Umbilical cord (tissue), 2 donors: ENCODE measurements around a stretch of chr22.

DNA sequence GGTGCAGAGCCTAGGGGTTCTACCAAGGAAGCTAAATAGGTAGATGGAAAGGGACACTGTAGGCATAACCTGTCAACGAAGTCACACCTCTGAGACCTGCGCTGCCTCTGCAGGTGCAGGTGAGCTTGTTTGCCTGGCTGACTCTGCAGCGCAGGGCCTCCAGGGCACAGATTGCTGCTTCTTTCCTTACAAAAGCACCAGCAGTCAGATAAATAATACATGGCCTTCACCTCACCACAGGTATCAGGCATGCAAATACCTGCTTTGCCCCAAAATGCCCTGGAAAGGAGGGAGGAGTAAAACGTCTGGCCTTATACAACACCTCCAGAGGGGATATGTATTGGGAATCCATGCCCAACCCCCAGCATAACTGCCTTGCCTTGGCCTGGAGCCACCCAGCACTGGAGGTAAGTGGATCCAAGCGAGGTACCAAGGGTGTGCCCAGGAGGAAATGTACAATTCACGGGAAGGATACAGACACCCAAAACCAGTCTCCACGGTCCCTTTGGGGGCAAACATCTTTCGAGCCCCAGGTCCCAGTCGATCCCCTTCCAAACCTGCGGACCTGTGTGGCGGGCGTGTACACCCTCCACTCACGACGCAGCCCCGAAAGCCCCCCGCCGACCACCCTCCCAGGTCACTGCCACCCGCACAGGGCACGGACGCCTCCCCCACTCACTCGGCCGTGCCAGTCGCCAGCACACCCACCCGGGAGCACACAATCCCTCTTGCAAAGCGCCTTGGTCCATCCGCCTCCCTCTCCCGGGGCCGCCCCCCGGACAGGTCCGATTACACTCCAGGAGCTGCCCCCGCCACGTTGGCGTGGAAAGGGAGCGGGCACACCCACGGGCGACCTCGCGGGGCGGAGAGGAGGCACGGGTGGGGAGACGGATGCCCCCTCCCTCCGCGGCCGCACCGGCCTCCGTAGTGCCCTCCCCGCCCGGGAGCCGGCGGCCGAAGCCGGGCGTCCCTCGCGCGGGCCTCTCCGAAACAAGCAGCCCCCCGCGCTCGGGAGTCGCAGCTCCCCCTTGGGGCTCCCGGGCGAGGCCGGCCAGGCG is 661 bp downstream of the TMEM184B start:
- RAMPAGE, long total RNA = no peak

DNA sequence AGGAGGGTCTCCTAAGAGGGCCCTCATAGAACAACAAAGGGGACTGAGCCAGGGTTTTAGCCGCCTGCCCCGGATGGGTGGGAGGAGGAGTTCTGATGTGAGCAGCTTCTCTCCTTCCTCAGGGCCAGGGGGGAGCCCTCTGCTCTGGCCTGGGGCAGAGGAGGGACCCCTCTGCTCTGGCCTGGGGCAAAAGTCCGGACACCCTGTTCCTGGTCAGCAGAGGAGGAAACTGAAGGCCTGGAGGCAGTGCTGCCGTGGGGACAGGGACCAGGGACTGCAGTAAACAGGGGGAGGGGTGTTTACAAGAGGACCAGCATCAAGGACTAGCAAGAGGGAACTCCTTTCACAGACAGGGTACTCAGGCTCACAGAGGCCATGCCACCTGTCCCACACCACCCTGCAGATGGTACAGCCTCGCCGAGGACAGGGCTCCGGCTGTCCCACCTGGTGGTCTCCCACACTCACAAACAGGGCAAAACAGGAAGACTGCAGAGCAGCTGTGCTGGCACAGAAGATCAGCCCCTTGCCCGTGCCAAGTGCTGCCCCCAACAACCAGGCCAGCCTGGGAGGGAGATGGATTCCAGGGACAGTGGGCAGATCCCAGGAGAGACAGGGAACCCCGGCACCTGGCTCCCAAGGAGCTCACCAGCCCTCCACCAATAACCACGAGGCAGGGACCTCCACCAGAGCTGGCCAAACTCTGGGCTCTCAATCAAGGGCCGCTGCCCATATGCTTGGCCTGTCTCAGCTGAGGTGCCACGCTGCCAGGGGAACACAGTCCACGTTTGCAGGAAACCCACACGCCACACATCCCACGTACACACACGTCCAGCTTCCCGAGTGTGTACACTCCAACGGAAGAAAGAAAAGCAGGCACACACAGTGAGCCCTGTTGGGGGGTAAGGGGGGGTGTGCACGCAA is 2.2 kb downstream of the CSNK1E start:
- RAMPAGE, long total RNA = no peak

DNA sequence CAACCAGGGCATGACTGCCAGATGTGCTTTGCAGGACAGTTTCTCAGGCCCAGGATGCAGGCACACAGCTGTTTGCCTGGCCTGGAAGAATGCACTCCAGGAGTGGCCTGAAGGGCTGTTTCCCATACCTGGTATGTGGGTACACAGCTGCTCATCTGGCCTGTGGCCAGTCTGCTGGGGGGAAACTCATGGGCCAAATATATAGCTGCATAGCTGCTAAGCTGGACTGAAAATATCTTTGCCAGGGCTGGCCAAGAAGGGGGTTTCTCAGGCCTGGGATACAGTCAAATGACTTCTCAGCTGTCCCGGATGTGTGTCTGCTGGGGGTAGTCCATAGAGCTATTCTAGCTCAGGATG is 56.7 kb upstream of the CSNK1E start:
- RAMPAGE, long total RNA = no peak

GRCh38 chr22:38415338-38416131 is 39.5 kb downstream of the KCNJ4 start:
- RAMPAGE, long total RNA = no peak

GRCh38 chr22:38452377-38452842 is 2.6 kb downstream of the KCNJ4 start:
- RAMPAGE, long total RNA = no peak

GRCh38 chr22:38480905-38482063 is 13.4 kb downstream of the KDELR3 start:
- RAMPAGE, long total RNA = no peak

GRCh38 chr22:38506737-38507150 is 633 bp upstream of the DDX17 start:
- RAMPAGE, long total RNA = no peak

GRCh38 chr22:38673027-38673555 is 8.7 kb upstream of the TOMM22 start:
- RAMPAGE, long total RNA = no peak

DNA sequence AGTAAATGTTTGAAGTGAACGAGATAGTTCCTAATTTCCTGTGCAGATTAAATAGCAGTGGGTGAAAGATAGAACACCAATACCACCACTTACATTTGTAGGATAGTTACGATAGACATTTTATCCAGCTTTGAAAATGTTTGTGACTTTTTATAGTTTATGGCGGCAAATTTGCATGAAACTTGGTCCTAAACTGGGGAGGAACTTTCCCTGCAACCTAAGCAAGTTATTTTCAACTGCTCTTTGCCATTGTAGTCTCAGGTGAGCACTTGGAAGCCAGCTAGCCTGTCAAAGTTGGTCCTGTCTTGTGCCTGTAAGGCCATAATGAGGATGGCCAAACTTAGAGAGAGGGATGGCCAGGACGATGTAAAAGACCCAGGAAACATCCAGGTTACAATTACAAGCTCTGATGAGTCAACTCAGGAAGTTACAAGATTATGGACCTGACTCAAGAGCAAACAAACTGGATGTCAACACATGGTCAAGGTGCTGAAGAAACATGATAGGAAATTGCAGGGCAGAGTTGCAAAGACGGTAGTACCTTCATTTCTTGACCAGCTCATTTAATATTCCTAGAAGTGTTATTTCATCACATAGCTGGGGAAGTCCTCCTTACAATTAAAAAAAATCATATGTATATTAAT is 1.5 kb downstream of the GTPBP1 start:
- RAMPAGE, long total RNA = no peak

- RAMPAGE, long total RNA = no peak
Measured at GRCh38 chr22:38725868-38726772, 20.4 kb downstream of the GTPBP1 start.

DNA sequence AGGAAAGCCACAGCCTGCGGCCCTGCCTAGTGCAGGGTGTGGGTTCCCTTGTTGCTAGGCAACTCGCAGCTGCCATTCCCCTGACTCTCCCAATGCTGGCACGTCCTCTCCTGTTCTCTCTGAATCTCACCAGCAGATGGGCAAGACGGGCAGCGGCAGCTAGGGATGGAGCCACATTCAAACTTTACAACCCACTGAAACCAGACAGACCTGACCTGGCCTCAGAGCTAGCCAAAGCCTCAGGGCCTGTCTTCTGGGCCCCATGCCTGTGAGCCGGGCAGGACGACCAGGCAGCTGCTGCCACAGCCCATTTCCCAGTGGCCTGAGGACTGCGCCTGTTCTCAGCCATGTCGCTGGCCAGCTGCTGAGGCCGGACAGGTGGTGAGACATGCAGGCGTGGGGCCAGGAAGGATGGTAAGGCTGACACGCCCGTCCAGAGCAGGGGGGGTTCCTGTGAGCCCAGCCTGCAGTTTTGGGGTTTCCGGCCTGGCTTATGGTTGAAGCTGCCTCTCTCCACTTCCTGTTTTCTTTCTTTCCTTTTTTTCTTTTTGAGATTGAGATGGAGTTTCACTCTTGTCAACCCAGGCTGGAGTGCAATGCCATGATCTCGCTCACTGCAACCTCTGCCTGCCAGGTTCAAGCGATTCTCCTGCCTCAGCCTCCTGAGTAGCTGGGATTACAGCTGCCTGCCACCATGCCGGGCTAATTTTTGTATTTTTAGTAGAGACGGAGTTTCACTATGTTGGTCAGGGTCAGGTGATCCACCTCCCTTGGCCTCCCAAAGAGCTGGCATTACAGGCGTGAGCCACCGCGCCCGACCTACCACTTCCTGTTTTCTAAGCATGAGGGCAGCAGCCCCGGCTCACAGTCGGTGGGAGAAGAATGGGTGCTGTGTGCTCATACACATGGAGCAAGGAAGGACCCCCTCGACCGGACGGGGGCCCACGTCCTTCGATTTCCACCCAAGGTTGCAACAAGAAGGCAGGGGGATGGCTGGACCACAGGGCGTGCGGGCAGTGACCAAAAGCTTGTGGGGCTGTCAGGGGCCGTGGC is 4.0 kb downstream of the SUN2 start:
- RAMPAGE, long total RNA = no peak

DNA sequence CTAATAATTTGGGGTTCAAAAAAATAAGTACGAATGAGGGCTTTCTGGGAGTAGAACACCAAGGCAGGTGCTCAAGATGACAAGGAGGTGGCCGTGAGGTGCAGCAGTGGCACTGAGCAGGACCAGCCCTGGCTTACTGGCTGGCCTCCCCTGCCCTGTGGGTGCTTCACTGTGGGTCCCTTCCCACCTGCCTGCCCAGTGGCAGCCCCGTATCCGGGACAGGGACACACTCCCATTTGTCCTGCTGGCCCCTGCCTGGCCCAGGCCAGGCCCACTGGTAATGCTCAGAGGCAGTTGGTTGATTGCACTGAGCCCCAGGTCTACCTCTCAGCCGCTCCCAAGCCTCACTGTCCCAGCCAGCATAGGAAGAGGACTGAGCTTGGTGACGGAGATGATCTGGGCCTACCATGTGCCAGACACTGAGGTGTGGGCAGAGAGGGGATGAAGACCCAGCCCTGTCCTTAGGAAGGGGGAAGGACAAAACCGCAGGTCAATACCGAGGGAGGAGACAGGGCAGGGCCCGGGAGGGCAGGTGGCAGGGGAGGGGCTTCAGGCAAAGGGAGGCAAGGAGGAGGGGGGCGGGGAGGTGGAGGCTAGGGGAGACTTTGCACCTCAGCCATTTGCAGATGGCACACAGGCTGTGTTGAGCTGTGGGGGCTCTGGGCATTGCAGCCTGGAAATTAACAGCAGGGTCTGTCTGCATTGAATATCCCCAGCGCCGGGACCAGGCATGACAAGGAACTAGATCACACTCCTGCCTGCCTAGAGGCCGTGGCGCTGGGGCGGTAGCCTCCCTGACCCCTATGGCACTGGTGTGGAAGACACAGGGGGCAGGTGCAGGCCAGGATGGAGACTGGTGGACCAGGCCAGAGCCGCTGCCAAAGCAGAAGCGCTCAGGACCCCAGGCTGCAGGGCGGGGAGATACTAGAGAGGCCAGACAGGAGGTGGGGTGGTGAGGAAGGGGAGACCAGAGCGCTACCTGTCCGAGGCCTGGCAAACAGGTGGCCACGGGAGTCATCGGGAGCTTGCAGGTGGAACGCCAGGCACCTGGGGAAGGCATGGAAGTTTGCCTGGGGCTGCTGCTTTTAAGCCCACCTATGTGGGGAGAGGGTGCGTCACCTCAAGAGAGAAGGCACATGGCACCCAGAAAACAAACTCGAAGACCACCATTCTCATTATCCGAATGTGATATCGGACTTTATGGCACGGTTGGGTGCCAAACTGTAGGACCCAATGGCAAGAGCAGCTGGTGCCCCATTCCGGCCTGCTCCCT is 11.7 kb downstream of the CBX6 start:
- RAMPAGE, long total RNA = no peak

DNA sequence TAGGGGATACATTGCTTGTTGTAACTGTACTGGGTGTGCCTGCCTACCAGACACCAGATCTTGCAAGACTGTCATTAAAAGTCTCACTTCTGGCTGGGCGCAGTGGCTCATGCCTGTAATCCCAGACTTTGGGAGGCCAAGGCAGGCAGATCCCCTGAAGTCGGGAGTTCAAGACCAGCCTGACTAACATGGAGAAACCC is 35.4 kb upstream of the APOBEC3A start:
- RAMPAGE, long total RNA = no peak

DNA sequence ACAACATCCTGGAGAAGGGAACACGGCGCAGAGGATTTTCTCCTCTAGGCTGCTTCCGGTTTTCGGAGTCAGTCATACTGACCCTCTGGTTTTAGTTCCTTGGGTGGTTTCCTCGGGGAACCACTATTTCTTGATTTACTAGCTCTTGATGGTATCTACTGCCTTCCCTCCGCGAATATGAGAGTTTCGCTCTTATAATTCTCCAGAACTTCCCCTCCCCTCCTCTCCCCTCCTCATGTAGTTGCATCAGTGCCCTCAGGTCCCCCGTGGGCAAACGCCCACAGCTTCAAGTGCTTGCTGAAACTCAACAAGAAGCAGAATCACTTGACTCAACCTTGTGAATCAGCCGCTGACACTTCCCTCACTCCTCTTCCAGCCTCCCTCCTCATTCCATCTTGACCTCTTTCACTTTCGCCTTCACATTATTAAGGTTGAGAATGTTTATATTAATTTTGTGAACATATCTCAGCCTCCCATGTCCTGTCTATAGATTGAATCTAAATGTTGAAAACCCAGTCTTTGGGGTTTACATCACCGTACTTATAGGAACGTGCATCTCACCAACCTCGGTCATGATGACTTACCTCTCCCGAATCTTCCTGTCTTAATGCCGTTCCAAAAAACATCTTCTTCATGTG is 15.7 kb upstream of the APOBEC3A start:
- RAMPAGE, long total RNA = no peak

GRCh38 chr22:39018192-39019131 is 2.5 kb upstream of the APOBEC3D start:
- RAMPAGE, long total RNA = no peak

DNA sequence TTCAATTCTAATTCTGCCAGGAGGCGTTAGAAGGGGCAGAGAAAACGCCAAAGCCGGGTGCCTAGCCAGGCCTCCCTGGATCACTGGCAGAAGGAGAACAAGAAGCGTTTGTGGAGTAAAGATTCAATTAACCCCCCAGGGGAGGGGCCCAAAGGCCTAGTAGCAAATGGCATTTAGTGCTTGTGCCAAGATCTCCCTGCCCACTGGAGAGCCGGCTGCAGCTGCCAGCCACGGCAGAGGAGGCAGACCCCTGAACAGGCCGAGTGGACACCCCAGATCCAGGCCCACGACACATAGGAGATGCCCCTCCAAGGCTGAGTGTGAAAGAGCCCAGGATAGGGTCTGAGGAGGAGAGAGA is 7.0 kb downstream of the PDGFB start:
- RAMPAGE, long total RNA = no peak

GRCh38 chr22:39282548-39283295 is 36.7 kb downstream of the RPL3 start:
- RAMPAGE, long total RNA = no peak

- RAMPAGE, long total RNA = no peak
Measured at GRCh38 chr22:39283296-39284132, 35.9 kb downstream of the RPL3 start.

DNA sequence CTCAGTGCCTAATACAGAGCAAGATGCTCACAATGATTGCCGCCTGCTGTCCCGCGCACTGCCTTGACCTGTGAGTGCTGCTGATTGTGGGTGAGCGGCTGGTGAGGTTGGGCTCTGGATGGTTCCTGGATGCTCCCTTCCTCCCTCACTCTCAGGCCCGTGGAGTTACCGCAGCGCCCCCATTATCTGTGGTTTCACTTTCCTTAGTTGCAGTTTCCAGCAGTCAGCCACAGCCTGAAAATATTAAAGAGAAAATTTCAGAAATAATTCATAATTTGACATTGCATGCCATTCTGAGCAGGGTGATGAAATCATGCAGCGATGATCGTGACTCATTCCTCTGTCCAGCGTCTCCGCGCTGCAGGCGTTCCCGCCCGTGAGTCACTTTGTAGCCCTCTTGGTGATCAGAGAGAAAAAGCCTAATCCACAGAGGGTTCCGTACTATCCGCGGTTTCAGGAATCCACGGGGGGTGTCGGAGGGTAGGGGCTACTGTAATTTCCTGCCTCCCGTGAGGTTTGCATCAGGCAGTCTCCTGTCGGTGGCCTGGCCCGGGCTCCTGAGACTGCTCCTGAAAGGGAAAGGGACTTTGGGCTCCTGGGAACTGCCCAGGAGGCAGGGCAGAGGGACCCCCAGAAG is 10.7 kb downstream of the RPL3 start:
- RAMPAGE, long total RNA = no peak

- RAMPAGE, long total RNA = no peak
Measured at GRCh38 chr22:39317276-39317786, 2.1 kb downstream of the RPL3 start.